Islet of Langerhans (tissue), 1 donor: ENCODE data around the gene ALKBH2.

DNA sequence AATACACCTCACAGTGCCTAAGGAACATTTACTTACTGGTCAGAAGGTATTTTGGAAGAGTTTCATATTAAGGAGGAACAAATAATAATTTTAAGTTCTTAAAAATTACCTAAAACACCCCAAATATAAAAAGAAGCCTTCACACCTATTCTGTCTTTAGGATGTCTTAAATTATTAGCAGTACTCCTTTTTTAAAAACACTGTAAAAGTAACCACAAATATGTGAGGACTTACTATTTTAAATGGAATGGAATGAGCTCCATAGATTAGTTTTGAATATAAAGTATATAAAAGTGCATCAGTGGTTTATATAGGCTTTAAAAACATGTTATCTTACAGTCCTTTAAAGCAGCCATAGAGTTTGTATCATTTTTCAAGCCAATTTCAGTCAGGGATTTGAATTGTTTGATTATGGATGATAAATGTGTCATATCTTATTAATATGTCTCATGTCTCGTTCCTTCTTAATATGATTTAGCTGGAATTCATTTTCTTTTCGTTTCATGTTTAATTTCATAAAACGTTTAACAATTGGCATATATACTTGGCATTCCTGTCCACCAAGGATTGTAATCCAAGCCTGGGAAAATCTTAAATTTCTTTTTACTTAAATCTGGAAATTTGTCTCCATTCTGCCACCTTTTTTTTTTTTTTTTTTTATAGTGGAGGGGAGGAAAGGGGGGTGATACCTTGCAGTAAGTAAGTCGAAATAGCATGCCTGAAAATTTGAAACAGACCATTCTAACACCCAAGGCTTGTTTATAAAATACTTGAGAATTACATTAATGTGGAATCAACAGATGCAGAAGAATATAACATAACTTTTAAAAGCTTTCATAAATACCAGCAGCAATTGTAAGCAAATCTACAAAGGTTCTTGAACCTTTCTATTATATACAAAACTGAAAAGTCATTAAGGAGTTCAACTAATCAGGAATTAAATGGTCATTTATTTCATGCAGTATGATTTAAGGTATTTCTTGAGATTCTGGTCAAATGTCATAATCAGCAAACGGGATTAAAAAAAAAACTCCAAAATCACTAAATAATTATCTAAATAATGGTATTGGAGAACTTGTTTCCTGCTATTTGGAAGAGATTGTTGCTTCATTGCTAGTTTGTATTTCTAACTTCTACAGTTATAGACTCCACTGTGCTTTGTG lies 14.3 kb downstream of the MTERF2 start:
- RRBS: no CpG with 5 or more reads among the region's 5 CpGs

- RRBS: no CpG with 5 or more reads among the region's 9 CpGs
These were observed 16.7 kb upstream of the CRY1 start for GRCh38 chr12:107110016-107110488.

- RRBS: no CpG with 5 or more reads among the region's 11 CpGs
These were observed 2.1 kb upstream of the WSCD2 start for GRCh38 chr12:108126897-108127491.

GRCh38 chr12:108133438-108133971 lies 4.4 kb downstream of the WSCD2 start:
- RRBS: no CpG with 5 or more reads among the region's 8 CpGs

DNA sequence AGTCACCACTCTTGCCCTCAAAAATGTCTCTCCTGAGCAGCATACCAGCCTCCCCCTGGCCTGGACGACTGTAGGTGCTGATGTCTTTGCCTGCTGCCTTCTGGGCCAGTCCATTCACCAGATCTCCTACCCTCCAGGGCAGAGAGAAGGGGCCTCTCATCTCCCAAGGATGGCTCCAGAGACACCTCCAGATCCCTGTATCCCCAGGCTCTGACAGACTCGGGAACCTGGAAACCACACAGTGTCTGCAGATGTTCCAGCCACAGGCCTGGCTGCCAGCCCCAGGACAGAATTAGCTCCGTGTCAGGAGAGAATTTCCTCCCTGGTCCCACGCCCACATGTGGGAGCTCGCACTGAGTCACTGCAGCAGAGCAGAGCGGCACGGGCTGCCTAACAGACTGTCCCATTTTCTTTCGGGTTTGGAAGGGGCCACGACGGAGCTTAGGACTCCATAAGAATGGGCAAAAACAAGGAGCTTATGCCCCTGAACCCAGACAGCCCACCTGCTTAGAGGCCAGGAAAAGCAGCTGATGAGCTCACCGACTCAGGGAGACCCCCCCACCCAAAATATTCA lies 33.6 kb downstream of the CMKLR1 start:
- RRBS: no CpG with 5 or more reads among the region's 11 CpGs

GRCh38 chr12:108334138-108334825 lies 4.8 kb downstream of the CMKLR1 start:
- RRBS: no CpG with 5 or more reads among the region's 5 CpGs

DNA sequence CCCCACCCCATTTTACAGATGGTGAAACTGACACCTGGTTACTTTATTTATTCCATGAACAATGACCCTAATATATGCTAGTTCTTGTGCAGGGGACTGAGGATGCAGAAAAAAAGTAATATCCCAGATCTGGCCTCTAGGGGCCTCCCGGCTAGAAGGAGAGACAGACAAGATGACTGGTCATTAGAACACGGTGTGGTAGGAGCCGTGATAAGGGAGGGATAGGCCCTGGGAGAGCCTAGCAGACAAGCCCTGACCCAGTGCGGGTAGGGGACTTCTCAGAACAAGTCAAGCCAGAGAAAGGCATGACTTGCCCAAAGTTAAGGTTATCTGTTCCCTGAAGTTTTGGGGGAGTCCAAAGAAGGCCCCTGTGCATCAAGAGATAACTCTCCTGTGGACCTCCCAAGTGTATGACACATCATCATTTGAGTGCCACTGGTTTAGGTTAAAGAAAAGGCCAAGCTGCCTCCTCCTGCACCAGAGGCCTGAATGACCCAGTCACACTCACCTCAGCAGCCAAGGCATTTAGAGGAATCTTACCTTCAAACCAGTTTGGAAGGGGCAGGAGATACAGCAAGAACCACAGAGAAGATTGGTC lies 1.7 kb downstream of the CMKLR1 start:
- RRBS: no CpG with 5 or more reads among the region's 4 CpGs

- RRBS: no CpG with 5 or more reads among the region's 5 CpGs
These were observed 3.9 kb upstream of the CMKLR1 start for GRCh38 chr12:108343000-108343486.

DNA sequence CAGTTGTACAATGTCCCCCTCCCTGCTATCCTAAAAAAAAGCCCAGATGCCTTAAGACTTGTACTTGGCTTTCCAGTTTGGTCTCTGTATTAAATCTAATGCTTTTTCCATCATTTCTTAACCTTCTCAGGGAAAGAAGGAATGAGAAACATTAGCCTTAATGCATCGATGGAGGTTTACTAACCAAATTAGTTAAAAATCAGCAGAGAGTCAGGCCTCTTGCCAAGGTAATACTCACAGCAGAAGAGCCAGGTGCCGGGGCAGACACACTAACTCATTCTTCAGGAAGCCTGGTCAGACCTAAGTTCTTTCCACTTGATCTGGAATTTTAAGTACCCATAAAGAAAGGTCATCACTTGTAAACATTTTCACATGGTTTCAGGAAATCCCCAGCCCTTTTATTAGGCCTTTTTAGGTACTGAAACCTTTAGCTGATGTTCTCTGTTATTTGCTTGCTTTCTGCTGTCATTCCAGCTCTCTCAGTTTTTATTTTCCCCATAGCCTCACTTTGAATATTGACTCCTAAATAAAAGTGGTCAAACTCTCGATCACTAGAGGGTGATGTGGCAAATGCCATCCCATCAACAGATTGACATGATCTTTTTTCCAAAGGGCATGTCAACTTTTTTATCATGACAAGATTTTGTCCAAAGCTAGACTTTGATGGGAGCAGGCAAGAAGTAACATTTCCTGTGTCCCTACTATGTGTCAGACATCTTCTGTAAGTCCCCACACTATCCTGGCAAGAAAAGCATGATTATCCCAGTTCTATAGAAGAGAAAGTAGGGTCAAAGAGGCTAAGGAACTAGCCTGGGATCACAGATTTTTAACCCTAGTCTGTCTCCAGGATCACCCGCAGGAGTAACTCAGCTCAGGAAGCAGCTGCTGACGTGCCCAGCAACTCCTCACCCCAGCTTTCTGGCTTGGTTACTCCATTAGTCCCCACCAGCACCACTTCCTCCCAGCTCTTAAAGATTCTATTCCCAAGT lies 5.7 kb downstream of the ISCU start:
- RRBS: no CpG with 5 or more reads among the region's 5 CpGs

DNA sequence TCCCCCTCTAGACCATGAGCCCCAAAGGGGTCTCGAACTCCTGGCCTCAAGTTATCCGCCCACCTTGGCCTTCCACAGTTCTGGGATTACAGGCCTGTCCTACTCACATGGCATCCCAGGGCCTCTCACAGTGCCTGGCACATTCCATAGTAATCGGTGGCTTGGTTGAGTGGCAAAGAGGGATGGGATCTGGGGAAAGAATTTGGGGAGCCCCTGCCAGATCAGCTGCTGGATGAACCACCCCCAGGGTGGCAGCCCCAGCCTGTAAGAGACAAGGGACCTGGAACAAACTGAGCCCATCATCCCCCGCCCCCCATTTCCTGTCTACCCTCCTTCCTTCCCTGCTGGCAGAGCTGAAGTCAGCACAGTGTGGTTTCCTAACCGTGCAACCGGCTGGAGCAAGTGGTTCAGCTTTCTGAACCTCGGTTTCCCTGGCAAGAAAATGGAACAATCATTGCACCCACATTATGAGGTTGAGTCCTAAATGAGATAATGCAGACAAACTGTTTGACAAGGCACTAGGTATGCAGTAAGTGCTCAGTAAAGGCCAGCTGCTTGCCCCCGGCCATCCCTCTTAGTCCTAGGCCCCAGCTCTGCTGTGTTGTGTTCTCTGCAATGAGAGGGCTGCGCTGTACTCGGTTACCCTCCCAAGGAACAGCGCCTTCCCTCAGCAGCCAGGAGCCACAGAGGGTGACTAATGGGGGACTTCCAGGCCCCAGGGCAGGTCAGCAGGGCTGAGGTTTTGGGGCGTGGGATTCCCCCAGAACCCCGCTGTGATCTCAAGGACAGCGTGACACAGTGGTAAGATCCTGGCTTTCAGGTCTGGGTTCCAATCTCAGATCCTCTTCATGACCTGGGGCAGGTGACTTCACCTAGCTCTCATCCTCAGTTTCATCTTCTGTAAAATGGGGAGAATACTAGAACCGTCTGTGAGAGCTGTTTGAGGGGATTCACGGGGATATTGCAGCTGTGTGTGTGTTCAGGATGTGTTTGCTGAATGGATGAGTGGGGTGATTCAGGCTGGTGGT lies 16.6 kb downstream of the SELPLG start:
- RRBS: no CpG with 5 or more reads among the region's 16 CpGs

DNA sequence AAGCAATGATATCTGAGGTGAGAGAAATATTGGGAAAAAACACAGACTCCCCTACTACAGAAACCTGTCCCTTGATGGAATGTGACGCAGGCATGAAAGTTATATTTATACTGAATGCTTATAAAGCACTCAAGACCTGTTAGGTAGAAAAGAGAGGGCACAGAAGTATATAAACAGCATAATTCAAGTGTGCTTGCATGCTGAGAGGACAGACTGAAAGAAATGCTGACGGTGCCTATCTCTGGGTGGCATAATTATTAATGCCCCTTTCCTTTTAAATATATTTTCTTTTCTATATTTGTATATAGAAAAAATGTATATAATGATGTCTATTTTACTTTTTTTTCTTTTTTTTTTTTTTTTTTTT lies 2.7 kb upstream of the SELPLG start:
- RRBS: no CpG with 5 or more reads among the region's 2 CpGs

- RRBS: no CpG with 5 or more reads among the region's 8 CpGs
These were observed 8.3 kb upstream of the SELPLG start for GRCh38 chr12:108641938-108642523.

GRCh38 chr12:108690697-108691328 lies 40.5 kb downstream of the CORO1C start:
- RRBS: no CpG with 5 or more reads among the region's 4 CpGs

GRCh38 chr12:108774368-108774929 lies 43.1 kb upstream of the CORO1C start:
- RRBS: no CpG with 5 or more reads among the region's 13 CpGs

DNA sequence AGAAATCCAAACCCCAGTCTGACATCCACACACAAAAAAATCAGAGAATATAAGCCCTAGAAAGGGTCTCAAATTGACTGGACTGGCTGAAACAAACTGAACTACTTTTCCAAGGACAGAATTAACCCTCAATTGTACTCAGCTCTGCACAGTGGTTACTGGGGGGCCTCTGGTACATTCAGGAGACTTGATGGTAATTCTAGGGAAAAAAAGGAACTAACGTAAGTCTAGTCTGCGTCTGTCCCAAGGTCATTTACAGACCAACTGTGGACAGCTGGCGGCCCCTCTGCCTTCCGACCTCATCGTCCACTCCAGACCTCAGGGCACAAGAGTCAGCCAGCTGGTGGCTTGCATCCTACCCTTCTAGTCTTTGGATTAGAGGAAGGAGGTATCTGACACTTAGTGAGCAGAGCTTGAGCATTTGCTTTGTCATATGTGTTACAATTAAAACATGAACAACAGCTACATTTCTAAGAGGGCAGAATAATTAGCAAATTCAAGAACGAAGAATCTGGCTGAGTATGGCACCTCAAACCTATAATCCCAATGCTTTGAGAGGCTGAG lies 36.7 kb downstream of the SSH1 start:
- RRBS: no CpG with 5 or more reads among the region's 6 CpGs

- RRBS: no CpG with 5 or more reads among the region's 7 CpGs
These were observed 15.1 kb downstream of the SSH1 start for GRCh38 chr12:108842203-108842689.

DNA sequence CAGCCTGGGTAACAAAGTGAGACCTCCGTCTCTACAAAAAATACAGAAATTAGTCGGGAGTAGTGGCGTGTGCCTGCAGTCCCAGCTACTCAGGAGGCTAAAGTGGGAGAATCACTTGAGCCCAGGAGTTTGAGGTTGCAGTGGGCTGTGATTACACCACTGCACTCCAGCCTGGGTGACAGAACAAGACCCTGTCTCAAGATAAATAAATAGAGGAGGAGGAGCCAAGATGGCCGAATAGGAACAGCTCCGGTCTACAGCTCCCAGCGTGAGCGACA lies 24.2 kb downstream of the SVOP start:
- RRBS: no CpG with 5 or more reads among the region's 7 CpGs

DNA sequence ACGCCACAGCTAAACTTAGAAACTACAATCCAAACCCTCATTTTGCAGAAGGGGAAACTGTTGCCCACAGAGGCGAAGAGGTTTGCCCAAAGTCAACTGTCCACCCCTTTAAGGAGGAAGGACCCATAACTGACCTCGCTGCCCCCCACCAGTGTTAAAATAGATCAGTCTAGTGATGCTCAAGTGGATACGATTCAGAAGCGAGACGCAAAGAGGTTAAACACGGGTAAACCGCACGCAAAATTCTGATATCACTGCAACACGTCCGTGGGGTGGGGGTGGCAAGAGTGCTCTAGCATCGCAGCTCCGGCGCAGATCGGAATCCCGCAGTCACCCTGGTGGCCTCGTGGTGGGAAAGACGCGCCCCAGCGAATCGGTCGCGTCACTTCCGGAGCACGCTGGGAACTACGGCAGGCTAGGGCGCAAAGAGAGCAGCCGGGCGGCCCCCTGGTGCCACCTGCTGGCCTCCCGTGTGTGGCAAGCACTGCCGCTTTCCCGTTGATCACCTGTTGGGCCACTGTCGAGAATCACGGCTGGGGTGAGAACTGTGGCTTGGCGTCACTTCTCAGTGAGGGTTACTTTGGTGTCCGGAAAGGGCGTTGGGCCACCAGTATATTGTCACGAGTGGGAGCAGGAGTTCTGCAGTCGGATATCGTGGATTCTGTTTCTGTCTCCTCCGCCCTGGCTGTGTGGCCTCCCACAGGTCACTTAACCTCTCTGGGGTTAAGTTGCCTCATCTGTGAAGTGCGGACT lies at the start of gene ALKBH2:
ALKBH2 (minus strand) TSS at position 360 of the 753 bp plus-strand sequence.
- RRBS: 3% methylated on average over 15 of the region's 42 CpGs

- RRBS: no CpG with 5 or more reads among the region's 4 CpGs
These were observed 31.6 kb downstream of the ACACB start for GRCh38 chr12:109147905-109148443.

DNA sequence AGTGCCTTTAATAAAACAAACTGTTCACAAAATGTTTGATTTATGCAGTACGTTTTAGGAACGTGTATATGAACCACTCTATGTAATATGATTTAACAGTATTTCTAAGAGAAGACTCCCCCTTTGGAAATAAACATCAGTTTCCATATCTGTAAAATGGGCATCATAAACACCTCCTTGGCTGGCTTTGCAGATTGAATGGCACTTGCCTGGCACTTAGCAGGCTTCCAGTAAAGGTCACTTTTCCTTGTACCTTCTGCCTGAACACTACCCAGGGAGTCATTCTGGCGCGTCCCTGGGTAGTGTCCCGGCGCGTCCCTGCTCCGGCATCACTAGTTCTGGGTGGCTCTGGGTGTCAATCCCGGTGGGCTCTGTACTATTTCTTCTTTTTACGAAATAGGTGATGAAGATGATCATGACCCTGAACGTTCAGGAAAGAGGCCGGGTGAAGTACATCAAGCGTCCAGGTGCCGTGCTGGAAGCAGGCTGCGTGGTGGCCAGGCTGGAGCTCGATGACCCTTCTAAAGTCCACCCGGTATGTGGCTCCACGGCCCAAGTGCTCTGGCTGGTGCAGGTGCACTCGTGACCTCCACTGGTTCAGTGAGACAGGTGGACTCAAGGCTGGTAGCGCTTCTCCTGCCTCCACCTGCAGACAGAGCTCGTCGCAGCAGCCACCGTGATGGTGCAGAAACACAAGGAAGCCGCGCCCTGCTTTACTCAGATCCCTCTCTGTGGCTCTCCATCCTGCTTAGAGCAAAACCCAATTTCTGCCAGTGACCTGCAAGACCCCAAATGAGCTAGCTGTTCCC lies 85.0 kb downstream of the ACACB start:
- RRBS: 98% methylated on average over 8 of the region's 25 CpGs